A673 (cell line): Measurements from ENCODE around the genes FADS2 and ASRGL1.

GRCh38 chr11:61334880-61335641 is 2.0 kb downstream of the TKFC start:
- PRO-cap = no peak

GRCh38 chr11:61353700-61354120 is 8.0 kb downstream of the CYB561A3 start:
- PRO-cap = no peak

DNA sequence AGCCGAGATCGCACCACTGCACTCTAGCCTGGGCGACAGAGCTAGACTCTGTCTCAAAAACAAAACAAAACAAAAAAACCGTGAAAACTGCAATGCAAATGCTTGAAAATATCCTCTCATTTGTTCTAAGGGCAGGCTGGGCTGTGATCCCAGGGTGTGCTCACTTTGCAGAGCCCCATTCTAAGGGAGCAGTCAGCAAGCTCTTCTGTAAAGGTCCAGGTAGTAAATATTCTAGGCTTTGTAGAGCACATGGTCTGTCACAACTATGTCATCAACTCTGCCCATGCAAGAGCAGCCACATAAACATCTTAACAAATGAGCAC is 1.5 kb downstream of the CYB561A3 start:
- PRO-cap = no peak

GRCh38 chr11:61392978-61393427 is 616 bp downstream of the TMEM216 start:
- PRO-cap = no peak

- PRO-cap = no peak
Observed at GRCh38 chr11:61417953-61418624, 11.7 kb downstream of the CPSF7 start.

- PRO-cap = no peak
Observed at GRCh38 chr11:61553605-61554071, 27.2 kb downstream of the SYT7 start.

GRCh38 chr11:61614738-61615264 is 33.9 kb upstream of the SYT7 start:
- PRO-cap = unidirectional peak, plus-strand start at chr11:61615039

DNA sequence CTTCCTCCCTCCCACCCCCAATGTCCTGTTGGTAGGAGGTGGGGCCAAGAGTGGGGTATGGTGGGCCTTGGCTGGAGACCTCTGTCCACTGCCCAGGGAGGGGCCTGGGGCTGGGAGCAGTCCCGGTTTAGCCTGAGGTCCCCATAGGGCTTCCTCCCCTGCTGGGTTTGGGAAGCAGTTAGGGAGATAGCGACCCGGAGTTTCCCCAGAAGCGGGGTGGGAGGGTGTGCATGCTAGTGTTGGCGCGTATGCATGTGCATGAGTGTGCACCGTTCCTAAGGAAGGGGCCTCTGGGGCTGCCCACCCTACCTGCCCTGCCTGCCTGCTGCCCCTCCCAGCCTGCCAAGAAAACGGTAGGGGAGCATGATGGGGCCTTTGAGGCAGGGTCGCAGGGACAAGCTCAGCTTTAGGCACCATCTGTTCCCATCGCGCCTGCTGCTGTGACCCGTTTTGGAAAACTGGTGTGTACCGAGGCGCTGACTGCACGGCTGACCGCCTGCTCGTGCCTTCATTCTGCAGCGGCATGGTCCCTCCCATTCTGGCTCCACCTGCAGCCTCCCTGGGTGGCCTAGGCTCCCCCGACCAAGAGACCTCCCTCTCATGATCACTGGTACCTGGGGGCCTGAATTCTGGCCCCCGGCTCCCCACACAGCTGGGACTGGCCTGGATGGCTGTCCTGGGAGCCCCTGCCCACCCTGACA is 6.8 kb upstream of the MYRF start:
- PRO-cap = no peak

- PRO-cap = no peak
Observed at GRCh38 chr11:61769959-61770591, 17.6 kb downstream of the MYRF start.

- PRO-cap = no peak
Observed at GRCh38 chr11:61773632-61774305, 18.6 kb downstream of the TMEM258 start.

- PRO-cap = no peak
Observed at GRCh38 chr11:61782651-61783455, 9.5 kb downstream of the TMEM258 start.

GRCh38 chr11:61827722-61828641 is at the start of gene FADS2:
Gene FADS2 (plus strand): TSS chr11:61828300.
- PRO-cap = bidirectional peak, plus-strand start at chr11:61827999, minus-strand start at chr11:61827946; bidirectional peak, plus-strand start at chr11:61828301, minus-strand start at chr11:61828213

GRCh38 chr11:61842140-61842684 is 14.1 kb downstream of the FADS2 start:
- PRO-cap = no peak

- PRO-cap = no peak
Observed at GRCh38 chr11:62045533-62046014, 78.1 kb upstream of the FTH1 start.

GRCh38 chr11:62125884-62126464 is 2.2 kb downstream of the INCENP start:
- PRO-cap = no peak

- PRO-cap = no peak
Observed at GRCh38 chr11:62145460-62145796, 21.6 kb downstream of the INCENP start.

- PRO-cap = no peak
Observed at GRCh38 chr11:62169311-62169655, 20.7 kb upstream of the SCGB1D1 start.

DNA sequence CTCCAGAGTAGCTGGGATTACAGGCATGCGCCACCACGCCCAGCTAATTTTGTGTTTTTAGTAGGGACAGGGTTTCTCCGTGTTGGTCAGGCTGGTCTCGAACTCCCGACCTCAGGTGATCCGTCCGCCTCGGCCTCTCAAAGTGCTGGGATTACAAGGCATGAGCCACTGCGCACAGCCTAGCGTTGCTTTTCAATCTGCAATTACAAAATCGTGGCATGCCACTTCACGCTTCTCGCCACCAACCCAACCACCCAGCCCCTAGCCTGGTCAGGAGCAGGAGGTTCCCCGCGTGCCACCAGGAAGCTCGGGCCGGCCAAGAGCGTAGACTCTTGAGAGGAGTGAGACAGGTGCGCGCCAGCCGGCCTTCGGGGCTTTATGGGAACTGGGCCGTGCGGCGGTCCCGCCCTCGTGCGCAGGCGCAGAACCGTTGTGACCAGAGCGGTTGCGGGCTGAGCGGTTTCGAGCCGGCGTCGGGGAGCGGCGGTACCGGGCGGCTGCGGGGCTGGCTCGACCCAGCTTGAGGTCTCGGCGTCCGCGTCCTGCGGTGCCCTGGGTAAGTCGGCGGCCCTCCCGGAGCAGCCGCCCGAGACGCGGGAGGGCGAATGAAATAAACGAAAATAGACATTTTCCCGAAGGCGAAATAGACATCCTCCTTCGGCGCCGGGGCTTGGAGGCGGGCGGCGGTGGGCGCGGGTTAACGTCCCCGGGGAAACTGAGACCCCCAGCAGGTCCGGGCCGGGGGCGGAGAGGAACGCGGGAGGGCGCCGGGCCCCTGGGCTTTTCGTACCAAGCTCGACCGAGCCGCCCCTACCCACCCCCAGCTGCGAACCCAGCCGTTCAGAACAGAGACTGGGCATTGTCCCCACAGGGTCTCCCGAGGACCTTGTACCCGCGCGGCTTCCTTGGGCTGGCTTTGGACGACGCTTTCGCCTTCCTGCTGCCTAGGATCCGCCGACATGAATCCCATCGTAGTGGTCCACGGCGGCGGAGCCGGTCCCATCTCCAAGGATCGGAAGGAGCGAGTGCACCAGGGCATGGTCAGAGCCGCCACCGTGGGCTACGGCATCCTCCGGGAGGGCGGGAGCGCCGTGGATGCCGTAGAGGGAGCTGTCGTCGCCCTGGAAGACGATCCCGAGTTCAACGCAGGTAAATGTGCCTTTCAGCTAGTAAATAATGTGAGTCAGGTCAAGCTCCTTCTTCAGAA is at the start of gene ASRGL1:
Gene ASRGL1 (plus strand): TSS at position 430 of the 1,207 bp plus-strand sequence.
- PRO-cap = bidirectional peak, plus-strand start at position 448 of the sequence, minus-strand start at position 342 of the sequence

GRCh38 chr11:62462099-62462660 is 43.3 kb downstream of the SCGB1A1 start:
- PRO-cap = no peak

DNA sequence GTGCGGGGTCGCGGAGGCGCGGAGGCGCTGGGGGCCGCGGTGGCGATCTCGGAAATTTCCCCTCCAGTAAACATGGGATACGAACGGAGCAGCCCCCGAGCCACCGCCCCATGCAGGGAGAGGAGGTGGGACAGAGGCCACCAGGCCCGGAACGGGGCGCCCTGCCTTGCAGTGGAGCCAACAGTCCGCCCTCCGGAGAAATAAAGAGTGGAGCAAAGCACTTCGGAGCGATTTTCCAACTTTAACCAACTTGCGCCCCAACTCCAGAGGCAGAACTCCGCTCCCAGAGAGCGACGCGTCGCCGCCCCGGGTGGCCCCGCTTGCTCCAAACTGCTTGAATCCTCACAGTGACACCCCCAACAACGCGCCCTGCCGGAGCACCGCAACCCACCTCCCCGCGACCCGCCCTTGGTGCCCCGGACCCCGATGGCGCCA is 385 bp downstream of the AHNAK start:
- PRO-cap = no peak